Measurements from ENCODE around the genes TSKU, ACER3 and OMP.

GRCh38 chr11:76781142-76781606 is 2.0 kb upstream of the TSKU start:
- RRBS, result no CpG with 5 or more reads among the region's 6 CpGs

DNA sequence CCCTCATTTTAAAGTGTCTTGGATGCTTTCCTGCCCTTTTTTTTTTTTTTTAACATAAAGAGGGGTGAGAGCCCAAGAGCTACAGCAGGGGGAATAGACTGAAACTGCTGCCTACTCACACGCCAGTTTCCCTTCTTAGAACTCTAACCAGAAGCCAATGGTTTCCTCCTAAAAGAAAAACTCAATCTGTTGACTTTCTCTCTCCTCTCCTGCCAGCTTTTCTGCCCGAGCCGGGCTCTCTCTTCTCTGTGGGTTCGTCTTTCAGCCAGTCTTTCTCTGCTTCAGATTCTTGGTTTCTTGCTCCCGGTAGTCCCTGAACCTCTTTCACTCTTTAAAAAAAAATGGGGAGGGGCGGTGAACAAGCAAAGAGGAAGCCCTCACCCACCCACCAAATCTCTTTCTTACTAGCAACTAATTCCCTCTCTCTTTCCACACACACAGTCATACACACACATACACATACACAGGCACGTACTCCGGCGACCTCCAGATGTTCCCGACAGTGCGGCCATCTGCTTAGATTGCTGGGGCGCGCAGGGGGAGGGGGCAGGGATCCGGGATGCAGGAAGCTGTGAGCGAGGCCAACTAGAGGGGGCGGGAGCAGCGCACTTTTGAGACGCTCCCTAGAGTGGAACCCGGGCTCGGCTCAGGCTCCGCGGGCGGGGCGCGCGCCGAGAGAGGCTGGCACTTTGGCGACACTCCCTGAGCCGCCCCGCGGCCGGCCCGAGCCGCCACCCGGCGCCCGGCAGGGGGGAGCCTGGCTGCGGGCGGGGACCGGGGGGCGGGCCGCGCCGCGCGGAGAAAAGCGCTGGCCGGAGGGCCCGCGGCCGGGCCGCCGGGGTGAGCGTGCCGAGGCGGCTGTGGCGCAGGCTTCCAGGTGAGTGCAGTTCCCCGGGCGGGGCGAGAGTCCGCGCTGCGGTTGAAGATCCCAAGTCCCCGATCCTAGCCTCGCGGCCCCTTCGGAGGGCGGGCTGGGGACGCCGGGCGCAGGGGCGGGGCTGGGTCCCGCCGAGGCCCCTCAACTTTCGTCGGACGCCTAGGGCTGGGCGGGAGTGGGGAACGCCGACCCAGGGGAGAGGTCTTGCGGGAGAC is at the start of gene TSKU:
Gene TSKU, plus strand, starts transcription at position 829 of the 1,092 bp plus-strand sequence.
- RRBS, result 4% methylated on average over 52 of the region's 81 CpGs

GRCh38 chr11:76792371-76792817 is 9.2 kb downstream of the TSKU start:
- RRBS, result no CpG with 5 or more reads among the region's 6 CpGs

GRCh38 chr11:76793399-76794231 is 10.5 kb downstream of the TSKU start:
- RRBS, result no CpG with 5 or more reads among the region's 8 CpGs

GRCh38 chr11:76796302-76797522 is 13.6 kb downstream of the TSKU start:
- RRBS, result 94% methylated on average over 11 of the region's 31 CpGs

DNA sequence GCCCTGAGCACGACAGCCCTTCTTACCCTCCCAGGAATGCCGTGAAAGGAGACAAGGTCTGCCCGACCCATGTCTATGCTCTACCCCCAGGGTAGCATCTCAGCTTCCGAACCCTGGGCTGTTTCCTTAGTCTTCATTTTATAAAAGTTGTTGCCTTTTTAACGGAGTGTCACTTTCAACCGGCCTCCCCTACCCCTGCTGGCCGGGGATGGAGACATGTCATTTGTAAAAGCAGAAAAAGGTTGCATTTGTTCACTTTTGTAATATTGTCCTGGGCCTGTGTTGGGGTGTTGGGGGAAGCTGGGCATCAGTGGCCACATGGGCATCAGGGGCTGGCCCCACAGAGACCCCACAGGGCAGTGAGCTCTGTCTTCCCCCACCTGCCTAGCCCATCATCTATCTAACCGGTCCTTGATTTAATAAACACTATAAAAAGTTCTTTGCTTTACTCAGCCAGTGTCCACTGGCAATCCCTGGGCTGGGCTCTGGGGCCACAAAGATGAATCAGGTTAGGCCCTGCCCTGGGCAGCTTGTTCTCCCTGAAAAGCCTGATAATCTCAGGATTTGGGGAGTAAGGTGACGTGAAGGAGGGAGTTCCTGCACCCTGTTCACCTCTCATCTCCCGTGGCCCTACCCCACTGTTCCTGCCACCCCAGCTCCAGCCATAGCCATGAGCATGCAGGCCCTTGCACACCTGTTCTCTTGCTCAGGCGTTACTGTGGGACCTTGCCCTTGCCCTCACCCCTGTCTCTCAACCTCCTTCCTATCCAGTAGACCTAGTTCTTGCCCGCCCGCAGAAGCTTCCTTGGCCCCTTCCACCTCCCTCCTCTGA is 14.8 kb downstream of the TSKU start:
- RRBS, result no CpG with 5 or more reads among the region's 13 CpGs

DNA sequence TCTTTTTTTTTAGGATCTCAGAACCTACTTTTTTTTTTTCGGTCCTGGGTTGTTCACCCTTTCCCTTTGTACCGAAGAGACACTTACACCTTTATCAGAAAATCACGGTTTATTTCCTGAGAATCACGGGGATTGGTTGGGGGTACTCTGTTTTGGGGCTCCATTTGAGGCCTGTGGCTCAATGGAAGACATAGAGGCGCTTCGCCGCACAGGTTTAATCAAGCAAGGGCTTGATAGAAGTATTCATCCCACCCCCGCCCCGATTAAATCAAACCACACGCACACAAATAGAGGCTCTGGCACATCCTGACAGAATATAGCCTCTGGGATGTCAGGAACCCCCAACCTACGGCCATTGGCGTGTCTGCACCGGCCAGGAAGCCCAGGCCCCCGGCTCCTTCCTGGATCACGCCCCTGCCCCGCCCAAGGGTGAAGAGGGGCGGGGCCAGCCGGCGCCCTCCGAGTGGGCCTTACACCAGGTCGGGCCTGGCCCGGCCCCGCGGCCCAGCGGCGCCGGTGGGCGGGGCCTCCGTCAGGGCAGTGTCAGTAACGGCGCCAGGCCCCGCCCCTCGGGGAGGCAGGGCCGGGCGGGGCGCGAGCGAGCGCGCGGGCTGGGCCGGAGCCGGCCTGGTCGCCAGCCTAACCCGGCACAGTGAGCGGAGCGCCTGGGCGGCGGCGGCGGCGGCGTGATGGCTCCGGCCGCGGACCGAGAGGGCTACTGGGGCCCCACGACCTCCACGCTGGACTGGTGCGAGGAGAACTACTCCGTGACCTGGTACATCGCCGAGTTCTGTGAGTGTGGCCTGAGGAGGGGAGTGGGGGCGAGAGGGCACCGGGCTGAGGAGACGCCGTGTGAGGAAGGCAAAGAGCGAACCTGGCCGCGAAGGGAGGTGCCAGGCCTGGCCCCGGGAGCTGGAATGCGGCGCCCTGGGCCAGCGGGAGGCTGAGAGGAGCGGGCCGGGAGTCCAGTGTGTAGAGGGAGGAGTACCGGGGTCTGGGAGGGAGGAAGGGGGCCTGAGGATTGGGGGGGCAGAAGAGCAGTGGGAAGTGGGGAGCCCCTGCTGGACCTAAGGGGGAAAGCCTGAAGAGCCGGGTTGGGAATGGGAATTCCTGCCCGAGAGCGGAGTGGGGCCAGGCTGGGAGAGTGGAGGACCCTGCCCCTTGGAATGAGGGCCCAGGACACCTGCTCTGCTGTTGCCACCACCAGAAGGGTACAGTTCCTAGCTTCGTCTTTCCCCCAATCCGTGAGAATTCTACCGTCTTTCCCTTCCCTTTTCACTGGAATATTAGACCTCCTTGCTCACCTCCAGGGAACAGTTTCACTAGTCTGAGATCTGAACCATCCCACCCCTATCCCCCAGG is at the start of gene ACER3:
Gene ACER3, plus strand, starts transcription at position 631 of the 1,362 bp plus-strand sequence.
- RRBS, result 4% methylated on average over 40 of the region's 83 CpGs

- RRBS, result no CpG with 5 or more reads among the region's 12 CpGs
These were observed 6.7 kb downstream of the CAPN5 start for GRCh38 chr11:77073236-77074133.

GRCh38 chr11:77102394-77103237 is at the start of gene OMP:
Gene OMP (plus strand): TSS chr11:77102840.
- RRBS, result no CpG with 5 or more reads among the region's 35 CpGs

- RRBS, result no CpG with 5 or more reads among the region's 9 CpGs
These were observed 12.2 kb downstream of the MYO7A start for GRCh38 chr11:77140045-77140871.

DNA sequence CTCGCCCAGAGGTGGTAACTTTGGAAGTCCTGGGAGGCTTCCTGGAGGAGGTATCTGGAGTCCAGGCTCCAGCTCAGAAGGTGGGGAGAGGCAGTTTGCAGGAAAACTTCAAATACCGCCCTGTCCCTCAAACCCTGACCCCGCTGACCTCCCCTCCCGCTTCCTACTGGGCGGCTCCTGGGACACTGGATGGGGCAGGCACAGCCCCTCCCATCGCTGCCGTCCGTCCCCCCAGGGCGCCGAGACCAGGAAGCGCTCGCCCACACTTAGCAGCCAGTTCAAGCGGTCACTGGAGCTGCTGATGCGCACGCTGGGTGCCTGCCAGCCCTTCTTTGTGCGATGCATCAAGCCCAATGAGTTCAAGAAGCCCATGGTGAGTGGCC is 44.5 kb downstream of the MYO7A start:
- RRBS, result no CpG with 5 or more reads among the region's 16 CpGs

- RRBS, result no CpG with 5 or more reads among the region's 8 CpGs
These were observed 46.2 kb downstream of the MYO7A start for GRCh38 chr11:77174254-77174672.

- RRBS, result no CpG with 5 or more reads among the region's 7 CpGs
These were observed 66.4 kb downstream of the PAK1 start for GRCh38 chr11:77407490-77407948.

DNA sequence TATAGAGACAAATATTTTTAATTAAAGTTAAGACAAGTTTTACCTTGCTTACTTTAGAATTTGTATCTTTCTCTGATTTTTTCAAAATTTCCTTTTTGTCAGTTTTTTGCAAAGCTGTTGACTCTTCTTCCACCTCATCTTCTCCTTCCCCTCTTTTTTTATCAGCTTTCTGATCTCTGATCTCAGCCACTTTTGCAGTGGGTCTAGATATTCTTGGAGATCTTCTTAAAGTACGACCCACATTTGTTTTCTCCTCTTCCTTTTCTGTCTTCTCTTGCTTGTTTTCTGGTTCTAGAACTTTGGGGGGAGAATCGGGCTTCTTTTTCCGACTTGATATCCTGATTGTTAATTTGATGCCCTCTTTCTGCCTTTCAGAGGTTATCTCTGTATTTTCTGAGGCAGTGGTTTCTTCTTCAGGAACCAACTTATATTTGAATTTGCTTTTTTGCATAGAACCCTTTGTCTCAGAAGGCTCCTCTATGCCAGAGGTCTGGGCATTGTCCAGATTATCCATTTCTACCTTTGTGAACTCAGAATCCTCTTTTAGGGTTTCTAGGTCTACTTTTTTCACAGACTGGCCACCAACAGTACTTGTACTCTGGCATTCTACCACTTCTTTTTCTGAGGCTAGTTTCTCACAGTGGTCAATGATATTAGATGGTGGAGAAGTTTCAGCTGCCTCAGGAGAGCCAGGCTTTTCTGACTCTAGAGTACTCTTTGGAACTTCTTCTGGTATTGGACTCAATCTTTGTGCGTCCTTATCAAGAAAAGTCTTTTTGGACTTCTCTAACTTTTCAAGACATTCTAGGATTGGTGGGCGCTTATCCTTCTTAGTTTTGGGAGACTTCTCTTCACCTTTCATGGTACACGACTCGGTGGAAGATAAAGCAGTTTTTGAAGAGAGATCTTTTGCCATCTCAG is 63.3 kb upstream of the CLNS1A start:
- RRBS, result no CpG with 5 or more reads among the region's 7 CpGs

DNA sequence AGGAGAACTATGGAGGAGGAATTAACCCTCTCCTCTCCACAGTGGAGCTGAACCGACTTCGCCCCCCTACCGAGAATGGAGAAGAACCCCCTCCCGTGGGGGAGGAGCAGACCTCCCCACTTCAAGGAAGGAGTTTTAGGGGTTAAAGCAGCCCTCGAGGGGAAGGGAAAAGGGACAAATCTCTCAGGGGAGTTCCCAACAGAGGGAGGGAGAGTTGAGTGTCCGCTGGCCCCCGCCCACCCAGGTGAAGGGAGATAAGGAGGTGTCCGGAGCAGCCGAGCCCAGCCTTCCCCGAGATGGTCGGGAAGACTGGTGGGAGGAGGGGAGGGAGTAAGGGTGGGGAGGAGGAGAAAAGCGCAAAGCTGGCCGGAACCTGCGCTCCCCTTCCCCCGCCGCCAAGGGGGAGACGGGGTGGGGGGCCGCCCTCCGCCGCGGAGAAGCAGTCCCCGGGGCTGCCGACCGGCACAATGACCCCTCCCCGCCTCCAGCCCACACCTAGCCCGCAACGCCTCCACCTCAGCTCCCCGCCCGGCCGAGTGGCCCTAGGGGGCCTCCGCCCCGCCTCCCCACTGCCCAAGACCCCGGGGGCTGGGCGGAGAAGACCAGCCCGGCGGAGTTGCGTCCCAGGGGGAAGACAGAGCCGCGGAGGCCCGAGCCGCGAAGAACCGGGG is 601 bp downstream of the RSF1 start:
- RRBS, result 3% methylated on average over 33 of the region's 43 CpGs

DNA sequence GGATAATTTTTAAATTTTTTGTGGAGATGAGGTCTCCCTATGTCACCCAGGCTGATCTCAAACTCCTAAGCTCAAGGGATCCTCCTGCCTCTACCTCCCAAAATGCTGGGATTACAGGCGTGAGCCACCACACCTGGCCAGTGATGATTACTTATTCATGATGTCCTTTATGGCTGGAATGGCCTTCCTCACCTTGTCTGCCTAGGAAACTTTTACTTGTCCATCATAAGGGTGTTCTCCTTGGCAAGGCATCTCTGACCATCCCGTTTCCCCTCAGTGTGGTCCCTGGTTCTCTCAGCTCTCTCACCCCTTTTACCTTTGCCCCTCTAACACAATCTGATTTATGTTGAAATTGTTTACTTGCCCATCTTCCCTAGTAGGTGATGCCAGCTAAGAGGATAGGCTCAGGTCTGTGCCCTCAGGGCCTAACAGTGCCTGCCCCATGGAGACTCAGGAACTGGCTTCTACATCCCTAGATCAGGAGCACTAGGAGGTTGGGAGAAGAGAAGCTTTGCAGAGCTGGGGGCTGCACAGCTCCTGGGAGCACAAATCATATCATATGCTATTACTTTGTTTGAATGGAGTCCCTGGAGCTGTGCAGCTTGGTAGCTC is 21.1 kb upstream of the ALG8 start:
- RRBS, result no CpG with 5 or more reads among the region's 2 CpGs

DNA sequence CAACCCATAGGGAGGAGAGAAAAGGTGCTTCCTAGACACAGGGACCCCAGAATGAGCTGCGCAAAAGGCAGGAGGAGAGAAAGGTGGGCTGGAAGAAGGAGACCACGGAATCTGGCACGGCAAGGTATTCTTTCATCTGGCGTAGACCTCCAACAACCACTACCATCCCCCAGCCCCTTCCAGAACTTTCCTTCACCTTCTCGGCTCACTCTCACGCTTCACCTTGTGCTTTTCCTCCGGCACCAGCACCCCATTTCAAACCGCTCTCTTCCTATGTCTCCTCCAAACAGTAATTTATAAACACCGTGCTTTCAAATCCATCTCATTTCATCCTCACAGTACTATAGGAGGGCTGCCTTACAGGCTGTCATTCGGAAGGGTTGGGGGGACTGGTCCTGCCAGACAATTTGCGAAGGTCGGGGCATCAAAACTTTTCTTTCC is 1.0 kb downstream of the KCTD21 start:
- RRBS, result no CpG with 5 or more reads among the region's 12 CpGs

DNA sequence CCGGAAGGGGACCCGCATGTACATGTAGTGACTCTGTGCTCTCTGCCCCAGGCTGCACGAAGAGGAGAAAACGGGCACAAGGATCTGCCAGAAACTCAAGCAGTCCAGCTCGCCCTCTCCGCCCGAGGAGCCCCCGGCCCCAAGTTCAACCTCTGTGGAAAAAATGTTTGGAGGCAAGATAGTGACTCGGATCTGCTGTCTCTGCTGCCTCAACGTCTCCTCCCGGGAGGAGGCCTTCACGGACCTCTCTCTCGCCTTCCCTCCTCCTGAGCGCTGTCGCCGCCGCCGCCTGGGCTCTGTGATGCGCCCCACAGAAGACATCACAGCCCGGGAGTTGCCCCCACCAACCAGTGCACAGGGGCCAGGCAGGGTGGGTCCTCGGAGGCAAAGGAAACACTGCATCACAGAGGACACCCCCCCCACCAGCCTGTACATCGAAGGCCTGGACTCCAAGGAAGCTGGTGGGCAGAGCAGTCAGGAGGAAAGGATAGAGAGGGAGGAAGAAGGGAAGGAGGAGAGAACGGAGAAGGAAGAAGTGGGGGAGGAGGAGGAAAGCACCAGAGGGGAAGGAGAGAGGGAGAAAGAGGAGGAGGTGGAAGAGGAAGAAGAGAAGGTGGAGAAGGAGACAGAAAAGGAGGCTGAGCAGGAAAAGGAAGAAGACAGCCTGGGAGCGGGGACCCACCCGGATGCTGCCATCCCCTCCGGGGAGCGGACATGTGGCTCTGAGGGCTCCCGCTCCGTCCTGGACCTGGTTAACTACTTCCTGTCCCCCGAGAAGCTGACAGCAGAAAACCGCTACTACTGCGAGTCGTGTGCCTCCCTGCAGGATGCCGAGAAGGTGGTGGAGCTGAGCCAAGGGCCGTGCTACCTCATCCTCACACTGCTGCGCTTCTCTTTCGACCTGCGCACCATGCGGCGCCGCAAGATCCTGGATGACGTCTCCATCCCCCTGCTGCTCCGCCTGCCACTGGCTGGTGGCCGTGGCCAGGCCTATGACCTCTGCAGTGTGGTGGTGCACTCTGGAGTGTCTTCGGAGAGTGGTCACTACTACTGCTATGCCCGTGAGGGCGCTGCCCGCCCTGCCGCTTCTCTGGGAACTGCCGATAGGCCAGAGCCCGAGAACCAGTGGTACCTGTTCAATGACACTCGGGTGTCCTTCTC is 21.1 kb downstream of the USP35 start:
- RRBS, result 92% methylated on average over 7 of the region's 52 CpGs

GRCh38 chr11:78216472-78217328 is 28.0 kb downstream of the USP35 start:
- RRBS, result no CpG with 5 or more reads among the region's 6 CpGs

DNA sequence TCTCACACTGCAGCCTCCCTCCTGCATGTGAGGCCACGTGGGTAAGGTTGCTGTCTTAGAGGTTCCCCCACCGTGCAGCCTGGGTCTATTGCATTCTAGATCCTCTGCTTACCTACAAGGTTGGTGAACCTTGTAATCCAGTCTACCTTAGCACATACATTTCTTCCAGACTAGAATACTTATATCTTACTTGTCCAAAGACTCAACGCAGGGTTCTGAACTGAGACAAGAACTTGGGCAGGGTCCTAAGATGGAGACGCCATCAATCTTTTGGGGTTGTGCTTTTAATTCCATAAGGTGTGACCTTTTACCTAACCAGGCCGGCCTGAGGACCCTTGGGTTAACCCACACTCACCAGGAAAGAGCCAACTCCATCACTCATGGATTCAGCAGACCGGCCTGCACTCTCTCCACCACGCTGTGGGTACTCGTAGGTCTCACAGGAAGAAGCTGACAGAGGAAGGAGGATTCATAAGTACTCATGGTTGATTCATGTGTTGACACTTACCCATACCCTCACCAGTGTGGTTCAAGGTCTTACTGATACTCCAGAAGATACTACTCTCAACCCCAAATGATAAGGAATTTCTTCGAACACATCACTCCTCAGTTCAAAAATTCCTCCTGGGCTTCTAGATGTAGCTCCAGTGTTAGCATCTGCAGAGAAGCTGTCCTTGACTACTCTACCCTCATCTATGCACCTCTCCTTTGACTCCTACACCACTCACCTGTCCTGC is 36.2 kb downstream of the USP35 start:
- RRBS, result no CpG with 5 or more reads among the region's 9 CpGs